Neural progenitor cell (in vitro differentiated cells): ENCODE measurements around a stretch of chr18.

GRCh38 chr18:9157818-9158122 is 21.2 kb downstream of the ANKRD12 start:
- RAMPAGE, long total RNA = no peak

DNA sequence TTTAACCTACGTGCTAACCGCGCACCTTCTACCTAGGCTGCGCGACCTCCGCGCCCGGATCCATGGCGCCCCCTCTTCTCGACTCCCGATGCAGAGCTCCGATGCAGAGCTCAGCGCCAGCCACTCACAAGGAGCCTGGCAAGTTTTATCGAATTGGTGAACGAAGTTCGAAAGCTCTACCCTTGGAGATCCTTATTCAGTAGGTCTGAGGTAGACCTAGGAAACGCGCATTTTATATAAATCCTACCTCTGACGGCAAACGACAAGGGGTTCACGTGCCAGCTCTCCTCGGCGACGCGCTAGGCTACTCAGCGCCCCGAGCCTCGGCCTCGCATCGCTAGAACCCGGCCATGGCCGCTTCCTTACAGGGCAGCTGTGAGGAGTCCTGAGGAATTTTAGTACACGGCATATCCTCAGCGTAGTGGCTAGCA is 668 bp upstream of the TWSG1 start:
- RAMPAGE, long total RNA = no peak

- RAMPAGE, long total RNA = no peak
Measured at GRCh38 chr18:9362811-9363349, 28.3 kb downstream of the TWSG1 start.

DNA sequence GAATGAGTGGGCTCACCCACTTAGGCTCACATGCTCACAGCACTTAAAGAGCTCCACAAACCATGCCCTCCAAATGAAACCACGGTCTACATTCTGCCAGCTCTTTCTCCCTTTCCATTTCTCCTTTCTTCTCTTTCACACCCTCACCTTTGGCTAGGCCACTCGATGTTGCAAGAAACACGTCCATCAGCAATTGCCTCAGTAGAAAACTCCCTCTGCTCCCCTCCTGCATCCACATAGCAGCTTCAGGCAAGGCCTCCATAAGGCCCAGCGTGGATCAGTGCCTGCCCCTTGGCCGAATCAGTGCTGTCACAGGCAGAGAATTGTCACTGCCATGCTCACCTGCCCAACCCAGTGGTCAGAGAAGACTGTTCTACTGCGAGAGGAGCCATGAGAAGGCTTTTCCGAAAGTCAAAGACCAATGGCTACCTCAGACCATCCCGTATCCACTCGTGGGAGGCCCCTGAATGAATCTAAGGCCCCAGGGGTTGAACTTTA is 1.3 kb upstream of the RALBP1 start:
- RAMPAGE, long total RNA = no peak

GRCh38 chr18:9592567-9592924 is 21.8 kb downstream of the PPP4R1 start:
- RAMPAGE, long total RNA = no peak

DNA sequence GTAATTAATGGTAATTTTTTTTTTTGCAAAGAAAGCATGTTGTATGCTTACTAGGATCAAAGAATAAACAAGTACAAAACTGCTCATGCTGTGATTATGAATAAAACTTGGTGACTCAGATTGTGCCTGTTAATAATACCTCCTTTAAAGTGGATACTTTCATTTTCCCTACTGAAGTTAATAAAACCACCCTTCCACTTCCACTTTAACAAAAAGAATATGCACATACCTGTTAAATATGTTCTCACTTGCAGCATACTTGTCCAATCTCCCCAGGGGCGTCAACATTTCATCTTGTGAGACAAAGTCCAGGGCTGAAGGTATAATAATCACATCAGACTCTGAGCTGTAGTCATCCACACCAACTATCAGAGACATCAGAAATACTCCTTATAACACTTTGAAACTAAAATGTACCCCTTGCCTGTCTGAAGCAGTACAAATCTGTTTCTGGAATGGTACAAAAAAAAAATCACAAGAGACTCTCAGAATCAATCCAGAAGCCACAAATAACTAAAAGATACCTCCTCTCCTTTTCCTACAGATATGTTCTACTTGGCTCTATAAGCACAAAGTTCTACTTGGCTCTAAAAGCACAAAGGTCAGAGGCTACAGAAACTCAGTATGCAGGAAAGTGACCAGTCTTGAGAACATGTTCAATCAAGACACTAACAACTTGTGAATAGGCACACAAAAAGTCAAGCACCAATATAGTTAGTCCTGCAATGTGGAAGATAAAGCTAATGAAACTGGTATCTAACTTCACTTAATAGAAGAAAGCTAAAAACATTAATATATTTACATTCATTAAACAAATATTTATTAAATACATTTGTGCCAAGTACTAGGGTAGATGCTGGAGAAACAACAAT is 19.3 kb downstream of the PPP4R1 start:
- RAMPAGE, long total RNA = no peak

DNA sequence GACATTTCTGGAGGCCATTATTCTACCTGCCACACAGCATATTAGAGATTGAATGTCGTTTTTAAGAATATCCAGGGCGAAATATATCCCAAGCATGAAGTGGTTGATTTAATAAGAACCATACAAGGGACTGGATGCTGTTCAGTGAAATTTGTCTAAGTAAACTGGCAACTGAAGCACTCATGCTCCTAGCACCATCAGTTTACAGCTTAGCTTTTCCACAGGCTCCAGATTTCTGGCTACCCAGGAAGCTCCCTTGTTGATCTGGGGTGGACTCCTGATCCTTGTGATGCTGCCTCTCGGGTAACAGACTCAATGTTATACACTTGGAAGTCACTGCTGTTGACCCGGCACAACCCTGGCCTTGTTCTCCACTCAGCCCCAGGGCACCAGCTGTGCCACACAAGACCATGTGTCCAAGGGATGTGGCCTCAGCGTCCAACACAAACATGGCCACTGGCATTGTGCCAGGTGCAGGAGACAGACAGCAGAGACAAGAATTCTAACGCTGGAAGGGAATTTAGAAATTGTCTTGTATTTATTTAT is 38.9 kb upstream of the PPP4R1 start:
- RAMPAGE, long total RNA = no peak

- RAMPAGE, long total RNA = no peak
Measured at GRCh38 chr18:9684597-9684841, 23.6 kb upstream of the RAB31 start.

GRCh38 chr18:9757606-9758480 is 49.7 kb downstream of the RAB31 start:
- RAMPAGE, long total RNA = no peak

GRCh38 chr18:9770864-9771940 is 63.1 kb downstream of the RAB31 start:
- RAMPAGE, long total RNA = no peak

DNA sequence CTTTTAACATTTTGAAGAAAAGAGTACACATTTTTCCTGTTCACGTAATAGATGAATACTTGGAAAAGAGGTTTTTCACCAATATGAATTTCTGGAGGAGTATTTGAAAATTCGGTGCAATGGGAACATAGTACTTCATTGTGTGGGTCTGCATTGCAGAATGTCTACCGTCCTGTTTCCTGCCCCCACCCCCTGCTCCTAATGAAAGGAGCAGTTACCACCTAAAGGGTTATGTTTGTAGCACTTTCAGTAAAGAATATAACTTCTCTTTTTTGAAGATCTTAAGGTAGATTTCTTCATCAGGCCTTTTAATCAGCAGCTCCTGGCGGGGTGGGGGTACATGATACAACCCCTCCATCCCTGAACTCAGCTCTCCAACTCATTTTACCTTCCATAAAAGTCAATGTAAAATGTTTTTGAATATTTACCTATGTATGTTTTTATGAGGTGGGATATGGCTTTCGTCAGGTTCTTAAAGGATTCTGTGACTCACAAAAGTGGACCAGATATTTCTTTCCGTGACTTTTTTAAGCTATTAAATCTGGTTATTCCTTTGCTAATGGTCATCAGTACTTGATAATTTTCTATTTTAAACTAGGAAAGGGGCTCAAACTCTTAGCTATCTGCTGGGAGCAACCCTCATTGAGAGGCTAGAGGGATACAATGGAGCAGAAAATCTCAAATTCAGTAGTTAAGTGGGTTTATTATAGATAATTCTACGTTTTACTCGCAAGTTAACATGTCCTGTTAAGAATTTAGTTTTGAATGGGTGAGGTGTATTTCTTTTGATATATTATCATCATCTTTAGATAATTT is 15.5 kb downstream of the VAPA start:
- RAMPAGE, long total RNA = no peak

- RAMPAGE, long total RNA = no peak
Measured at GRCh38 chr18:9935996-9936329, 22.1 kb downstream of the VAPA start.

- RAMPAGE, long total RNA = no peak
Measured at GRCh38 chr18:9946036-9946648, 32.3 kb downstream of the VAPA start.

GRCh38 chr18:9960643-9961941 is 47.3 kb downstream of the VAPA start:
- RAMPAGE, long total RNA = no peak

GRCh38 chr18:10113727-10114171 is 199.9 kb downstream of the VAPA start:
- RAMPAGE, long total RNA = no peak

DNA sequence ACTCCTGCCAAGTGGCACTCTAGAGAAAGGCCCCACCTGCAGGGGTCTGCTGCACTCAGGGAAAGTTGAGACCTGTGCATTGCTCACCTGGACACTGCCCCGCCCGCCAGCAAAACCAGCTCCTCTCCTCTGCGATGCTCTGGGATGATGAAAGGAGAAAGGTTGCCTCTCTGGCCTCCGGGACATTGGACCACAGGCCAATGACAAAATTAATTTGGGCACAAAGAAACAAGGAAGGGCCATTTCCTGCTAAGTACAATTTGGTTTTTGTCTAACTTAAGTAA is 121.7 kb upstream of the APCDD1 start:
- RAMPAGE, long total RNA = no peak

DNA sequence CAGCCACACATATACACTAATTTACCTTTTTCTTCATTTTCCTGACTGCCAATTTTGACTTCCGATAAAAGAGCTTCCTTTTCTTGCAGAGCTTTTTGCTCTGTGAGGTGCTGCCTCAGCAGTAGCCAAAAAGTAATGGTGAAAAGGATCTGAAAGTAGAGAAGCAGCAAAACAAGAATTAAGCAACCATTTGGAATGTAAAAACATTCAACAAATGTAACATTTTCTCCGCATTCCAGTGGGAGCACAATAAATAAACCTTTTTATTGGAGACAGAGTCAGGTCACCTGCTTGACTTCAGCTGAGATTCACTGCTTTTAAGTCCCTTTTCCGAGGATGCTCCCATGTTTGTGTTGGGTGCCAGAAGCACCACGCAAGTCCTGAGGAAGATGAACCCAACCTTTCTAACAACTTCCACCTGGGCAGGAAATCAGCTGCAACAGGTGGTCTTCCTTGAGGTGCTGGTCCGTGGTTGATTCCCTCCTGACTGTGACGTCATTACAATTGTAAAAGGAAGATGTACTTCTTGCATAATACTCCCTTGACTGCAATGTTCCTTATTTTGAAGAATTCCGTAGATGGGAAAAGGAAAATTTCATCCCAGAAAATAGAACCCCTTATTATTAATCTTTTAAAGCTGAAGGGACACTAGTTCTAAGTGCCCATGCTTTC is 265.5 kb downstream of the NAPG start:
- RAMPAGE, long total RNA = no peak

- RAMPAGE, long total RNA = no peak
Measured at GRCh38 chr18:11056637-11056978, 92.8 kb downstream of the PIEZO2 start.

DNA sequence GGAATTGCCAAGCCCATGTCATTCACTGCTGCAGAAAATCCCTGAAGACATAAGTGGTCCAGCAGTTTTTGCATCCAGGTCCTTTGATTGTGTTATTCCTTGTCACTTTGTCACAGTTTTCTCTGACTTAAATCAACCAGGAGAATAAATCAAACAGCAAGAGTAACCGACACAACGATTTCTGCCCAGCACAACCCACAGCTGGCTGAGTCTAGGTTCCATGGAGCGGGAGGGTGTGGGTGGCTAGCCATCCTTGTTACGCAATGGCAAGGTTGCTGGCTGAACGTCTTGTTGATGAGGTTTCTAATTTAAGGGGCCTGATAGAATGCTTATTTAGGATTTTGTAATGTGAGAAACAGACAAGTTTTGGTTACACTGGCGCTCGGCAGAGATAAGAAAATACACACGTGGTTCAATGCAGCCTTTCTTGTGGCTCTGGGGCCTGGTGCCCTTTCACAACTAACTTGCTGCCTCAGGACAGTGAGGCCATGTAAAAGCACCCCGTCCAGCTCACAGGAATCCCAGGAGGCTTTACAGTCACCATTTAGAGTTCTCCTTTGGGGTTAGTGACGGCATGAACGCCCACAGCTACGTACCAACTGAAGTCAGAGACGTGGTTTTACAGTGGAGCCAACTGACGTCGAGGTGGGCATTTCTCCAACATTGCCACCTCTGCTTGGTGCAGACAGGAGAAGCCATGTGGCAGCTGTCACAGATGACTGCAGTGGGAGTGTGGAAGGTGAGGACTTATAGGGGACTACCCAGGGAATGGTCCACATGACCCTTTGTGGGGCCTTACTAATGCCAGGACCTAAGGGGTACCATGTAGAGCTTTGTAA is 29.6 kb upstream of the PIEZO2 start:
- RAMPAGE, long total RNA = no peak

GRCh38 chr18:11283401-11284073 is 134.2 kb upstream of the PIEZO2 start:
- RAMPAGE, long total RNA = no peak